Umbilical cord (tissue), 2 donors: ENCODE measurements around the genes EXOG and TTC21A.

- RAMPAGE, long total RNA = no peak
These were observed 124.9 kb upstream of the CTDSPL start for GRCh38 chr3:37736498-37737446.

GRCh38 chr3:37771376-37771901 lies 90.2 kb upstream of the CTDSPL start:
- RAMPAGE, long total RNA = no peak

DNA sequence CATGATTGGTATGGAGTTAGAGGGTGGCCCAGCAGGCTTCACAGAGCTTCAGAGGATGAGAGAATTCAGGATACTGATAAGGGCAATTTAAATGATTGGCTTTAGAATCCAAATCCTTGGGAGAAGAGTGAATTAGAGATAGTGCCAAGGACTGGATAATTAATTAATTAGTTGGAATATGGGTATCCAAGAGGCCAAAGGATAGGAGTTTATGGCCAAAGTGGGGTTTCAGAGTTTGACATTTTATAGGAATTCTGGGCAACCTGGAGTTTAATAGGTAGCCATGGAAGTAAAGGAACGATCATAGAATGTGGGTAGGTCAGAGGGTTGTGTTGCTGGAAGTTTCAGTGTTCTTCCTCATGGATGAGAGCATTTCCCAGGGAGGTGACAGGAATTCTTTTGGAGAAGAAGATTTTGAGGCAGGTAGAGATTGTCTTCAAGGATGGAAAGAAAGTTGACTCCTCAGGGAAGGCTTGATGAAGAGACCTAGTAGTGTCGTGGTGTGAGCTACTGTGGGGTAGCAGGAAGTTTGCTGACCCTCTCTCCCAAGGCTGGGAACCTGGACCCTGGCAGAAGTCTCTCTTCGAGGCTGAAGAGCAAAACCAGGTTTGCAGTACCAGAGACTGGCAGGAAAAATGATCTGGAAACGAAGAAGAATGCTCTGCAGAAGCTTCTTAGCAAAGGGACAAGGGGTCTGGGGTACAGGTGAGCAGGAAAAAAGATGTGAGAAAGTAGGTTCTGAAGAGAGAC lies 23.5 kb downstream of the CTDSPL start:
- RAMPAGE, long total RNA = no peak

DNA sequence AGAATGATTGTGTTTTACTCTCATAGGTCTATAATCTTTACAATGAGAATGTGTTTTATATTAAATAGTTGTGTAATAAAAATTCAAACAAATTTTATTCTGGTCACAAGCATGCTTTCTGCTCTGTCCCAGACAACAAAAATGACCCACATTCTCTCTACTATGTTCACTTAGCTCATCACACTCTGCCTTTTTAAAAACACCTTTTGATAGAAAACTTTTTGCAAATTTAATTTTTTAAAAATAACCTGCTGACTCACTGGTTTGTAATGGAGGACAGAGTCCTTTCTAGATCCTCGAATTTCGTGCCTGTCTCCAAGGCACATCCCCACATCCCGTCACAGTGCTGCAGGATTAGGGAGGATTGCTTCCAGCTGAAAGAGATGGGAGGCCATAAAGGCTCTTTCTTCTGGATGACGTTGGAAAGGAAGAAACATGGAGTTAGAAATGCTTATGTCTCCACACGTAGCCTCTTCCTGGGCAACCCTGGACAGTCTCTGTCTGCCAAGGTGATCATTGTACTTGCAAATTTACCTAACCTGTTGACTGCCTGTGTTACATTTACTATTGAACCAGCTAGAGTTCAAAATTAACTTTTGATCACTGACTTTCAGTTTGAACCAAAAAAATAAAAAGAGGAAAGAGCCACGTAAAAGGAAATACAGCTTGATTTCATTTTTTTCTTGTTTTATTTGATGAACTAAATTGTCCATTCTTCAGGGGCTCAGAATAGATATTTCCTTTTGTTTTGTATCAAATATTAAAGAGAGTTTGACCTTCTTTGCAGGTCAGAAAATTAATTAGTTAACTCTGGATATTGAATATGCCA lies 27.6 kb upstream of the VILL start:
- RAMPAGE, long total RNA = no peak

GRCh38 chr3:37993341-37993762 lies 2.8 kb downstream of the VILL start:
- RAMPAGE, long total RNA = no peak

DNA sequence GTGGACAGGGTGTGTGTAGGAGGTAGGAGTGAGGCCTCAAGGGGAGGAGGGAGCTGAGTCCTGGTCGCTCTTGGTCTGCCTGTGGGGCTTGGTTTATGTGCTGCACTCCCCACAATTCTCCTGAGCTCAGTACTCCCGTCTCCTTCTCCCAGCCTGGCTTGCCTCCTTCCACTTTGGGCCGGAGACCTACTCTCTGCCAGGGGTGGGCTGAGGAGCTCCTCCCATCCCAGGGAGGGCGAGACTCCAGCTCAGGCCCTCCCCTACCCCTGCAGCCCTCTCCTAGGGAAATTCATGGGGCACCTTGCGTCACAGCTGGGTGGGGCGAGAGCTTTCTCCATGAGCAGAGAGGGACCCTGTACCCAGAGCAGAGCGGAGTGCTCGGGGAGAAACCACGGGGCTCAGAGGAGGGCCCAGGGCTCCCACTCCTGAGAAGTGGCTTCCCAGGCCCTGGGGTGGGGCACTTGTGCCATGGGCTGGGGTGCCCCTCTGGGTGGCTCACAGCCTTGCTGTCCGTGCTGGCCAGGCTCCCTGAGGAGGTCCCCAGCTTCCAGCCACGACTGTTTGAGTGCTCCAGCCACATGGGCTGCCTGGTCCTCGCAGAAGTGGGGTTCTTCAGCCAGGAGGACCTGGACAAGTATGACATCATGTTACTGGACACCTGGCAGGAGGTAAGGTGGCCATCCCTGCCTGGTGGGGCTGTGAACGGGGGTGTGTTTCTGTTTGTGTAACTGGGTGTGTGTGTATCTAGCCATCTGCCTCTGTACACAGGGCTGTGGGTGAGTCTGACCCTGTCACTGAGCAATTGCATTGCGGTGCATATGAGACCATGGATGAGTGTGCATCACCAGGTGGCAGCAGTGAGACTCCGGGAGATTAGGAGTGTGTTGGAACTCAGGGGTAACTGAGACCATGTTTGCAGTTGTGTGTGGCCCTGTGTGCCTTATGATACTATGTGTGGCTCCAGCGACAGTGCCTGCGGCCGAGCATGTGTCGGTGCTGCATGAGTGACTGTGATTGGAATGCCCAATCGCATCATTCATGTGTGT lies 13.5 kb downstream of the VILL start:
- RAMPAGE, long total RNA = no peak

- RAMPAGE, long total RNA = no peak
These were observed 1.3 kb downstream of the PLCD1 start for GRCh38 chr3:38027981-38028703.

DNA sequence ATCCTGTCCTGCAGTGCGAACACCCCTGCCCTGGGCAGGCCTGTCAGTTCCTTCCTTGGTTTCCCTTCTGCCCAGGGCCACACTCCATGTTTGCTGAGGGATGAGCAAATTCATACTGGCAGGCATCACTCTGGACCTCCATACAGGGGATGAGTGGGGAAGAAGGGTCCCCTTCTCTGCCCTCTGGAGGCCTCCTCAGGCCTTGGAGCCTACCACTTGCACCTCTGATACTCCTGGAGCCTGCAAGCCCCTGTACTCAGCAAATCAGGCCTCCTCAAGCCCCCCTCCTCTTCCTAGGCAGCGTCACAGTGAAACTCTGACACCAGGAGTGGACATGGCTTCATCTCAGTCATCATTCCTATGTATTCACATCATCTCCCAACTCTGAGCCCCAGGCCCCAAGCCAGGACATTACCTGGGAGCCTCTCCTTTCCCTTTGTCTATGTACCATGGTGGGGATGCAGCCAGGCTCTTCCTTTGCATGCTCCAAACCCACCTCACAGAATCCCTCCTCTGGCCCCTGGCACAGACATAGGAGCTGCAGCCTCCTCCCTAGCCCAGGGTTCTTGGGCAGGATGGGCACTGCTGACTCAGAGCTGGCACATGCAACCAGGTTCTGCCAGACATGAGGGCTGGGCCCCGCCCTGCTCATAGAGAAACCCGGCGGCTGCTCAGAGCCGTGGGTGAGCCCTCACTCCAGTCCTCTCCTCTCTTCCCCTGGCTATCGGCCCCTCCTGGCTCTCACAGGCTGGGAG lies 1.6 kb upstream of the PLCD1 start:
- RAMPAGE, long total RNA = no peak

- RAMPAGE, long total RNA = no peak
These were observed 21.9 kb downstream of the ACAA1 start for GRCh38 chr3:38114829-38115534.

DNA sequence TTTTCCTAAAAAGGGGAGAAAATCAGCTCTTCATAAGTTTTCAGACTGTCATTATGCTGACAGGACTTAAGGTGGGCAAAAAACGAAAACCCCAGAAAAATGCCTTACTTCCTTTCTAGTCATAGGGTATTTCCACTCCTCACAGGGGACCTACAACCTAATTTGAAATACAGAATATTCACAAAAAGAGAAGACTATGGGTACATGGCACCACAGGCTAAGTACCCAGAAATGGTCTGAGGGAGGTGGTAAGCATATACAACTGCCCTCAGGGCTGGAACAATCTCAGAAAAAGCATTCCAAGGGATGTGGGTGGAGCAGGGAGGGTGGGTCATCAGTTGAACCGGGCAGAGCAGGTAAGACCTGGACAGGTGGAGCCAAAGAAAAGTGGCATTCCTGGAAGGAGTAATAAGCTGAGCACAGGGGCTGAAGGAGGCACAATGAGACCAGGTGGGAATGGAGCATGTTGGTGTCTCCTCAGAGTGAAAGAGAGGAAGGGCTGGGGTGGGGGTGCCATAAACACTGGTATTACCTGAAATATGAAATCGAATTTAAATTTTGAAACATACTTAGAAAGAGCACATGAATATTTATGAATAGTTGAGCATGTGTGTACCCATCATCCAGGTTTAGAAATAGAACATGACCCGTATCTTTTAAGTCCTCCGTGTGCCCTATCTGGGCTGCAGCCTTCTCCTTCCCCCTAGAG lies 10.5 kb upstream of the OXSR1 start:
- RAMPAGE, long total RNA = no peak

DNA sequence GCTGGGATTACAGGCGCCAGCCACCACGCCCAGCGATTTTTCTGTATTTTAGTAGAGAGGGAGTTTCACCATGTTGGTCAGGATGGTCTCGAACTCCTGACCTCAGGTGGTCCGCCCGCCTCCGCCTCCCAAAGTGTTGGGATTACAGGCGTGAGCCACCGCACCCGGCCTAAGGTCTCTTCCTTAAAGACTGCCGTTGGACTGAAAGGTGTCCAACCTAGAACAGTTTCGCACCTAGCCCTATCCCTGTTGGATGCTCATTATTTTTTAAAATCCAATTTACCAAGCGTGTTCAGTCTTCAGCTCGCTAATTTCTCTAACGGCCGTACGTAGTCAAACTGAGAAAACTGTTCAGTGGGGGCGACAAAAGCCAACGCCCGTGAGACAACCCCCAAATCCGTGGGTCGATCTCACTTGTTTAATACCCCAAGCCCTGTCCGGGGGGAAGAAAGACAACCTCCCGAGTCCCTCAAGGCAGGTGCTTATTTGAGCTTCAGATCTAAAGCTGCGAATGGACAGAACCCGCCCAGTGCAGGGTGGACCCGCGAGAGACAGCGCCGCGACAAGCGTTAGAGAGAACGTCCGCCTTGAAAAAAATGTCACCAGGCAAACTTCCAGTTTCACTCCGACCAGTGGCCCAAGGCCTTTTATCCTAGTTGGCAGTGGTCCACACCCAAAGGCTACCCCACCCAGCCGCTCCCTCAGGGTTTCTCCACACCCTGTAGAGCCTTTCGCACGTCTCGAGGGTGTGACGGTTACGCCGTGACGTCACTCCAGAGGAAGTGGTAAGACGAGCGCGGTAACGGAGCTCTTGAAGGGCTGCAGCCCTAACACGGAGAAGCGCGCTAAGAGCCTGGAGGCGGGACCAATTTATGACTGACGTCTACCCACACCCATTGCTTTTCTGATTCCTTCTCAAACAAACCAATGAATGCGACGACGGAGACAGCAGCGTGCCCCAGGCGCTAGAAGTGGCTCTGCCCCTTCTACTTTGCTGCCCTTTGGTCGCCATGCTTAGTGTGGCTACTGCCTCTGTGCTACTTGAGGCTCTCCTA lies 734 bp upstream of the OXSR1 start:
- RAMPAGE, long total RNA = no peak

- RAMPAGE, long total RNA = no peak
These were observed 44.3 kb upstream of the SLC22A13 start for GRCh38 chr3:38221173-38221853.

DNA sequence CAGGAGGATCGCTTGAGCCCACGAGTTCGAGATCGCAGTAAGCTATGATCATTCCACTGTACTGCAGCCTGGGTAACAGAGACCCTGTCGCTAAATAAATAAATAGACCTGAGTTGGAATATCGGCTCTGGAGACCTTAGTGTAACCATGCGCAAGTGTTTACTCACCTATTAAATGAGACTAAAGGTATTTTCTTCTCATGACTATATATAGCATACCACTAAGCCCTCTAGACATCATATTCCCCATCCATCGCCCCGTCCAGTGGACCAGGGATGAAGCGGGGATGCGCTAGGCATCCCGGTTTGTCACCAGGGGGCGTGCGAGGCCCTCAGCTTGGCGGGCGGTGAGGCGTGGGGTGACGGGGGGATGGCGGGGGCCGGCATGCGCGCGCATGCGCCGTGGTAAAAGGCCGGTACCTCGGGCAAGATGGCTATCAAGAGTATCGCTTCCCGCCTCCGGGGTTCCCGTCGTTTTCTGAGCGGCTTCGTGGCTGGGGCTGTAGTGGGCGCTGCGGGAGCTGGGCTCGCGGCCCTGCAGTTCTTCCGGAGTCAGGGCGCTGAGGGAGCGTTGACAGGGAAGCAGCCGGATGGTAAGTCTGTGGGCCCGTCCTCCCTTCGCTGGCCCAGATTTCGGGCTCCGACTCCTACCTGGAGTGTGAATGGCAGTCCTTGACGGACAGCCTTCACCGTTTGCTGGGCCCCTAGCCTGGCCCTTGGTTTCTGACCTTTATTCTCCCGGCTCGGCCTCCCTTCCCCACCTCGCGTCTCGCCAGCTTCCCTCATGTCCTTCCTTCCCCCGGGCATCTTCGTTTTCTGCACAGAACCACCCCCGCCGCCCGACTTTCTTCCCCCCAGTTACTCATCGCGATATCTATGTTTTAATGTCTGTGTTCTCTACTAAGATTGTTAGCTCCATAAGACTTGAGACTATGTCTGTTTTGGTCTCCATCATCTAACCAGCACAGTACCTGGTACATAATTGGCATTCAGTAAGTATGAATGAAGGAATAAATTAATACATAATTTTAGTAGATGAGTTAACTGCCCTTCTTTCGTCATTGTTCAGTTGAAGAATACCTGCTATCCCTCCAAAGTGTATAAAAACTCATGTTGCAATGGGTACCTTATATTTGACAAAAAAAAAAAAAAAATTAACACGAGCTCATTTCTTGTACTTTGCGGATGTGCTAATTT lies at the start of gene EXOG:
Gene EXOG, plus strand, starts transcription at position 402 of the 1,196 bp plus-strand sequence.
- RAMPAGE, long total RNA = start-site peak on the plus strand centred at position 553 of the sequence, 48 bp wide, 11 and 18 reads in 2 replicates

DNA sequence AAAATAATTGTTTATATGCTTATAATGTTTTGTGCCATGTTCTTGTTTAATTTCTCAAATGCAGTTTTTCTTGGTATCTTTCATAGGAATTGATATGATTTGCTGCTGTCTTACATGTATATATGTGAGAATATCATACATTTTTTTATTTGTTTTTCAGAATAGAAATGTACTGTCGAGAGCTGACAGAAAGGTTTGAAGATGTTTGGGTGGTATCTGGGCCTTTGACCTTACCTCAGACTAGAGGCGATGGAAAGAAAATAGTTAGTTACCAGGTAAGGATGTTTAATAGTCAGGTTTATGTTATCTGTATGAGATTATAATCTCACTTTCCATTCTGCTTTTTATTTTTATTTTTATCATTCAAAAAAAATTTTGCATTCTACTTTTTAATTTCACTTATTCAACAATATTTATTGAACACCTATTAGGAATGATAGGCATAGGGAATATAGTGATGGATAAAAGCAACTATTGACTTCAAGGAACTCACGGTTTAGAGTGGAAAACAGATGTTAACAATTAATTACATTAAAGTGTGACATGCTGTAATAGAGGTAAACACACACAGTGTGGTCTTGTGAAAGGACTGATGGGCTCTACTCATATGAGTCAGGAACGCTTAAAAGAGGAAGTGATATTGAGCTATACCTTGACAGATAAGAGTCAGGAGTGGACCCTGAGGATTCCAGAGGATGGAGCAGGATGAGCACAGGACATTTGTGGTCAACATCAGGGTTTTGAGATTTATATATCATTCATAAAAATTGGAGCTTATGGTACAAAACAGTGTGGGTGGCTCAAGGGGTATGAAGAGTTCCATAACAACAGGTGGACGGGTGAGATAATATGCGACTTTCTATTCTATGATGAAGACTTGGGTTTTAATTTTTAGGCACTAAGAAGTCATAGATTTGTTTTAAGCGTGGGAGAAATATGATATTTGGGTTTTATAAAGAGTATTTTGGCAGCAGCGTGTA lies 10.8 kb downstream of the EXOG start:
- RAMPAGE, long total RNA = no peak

DNA sequence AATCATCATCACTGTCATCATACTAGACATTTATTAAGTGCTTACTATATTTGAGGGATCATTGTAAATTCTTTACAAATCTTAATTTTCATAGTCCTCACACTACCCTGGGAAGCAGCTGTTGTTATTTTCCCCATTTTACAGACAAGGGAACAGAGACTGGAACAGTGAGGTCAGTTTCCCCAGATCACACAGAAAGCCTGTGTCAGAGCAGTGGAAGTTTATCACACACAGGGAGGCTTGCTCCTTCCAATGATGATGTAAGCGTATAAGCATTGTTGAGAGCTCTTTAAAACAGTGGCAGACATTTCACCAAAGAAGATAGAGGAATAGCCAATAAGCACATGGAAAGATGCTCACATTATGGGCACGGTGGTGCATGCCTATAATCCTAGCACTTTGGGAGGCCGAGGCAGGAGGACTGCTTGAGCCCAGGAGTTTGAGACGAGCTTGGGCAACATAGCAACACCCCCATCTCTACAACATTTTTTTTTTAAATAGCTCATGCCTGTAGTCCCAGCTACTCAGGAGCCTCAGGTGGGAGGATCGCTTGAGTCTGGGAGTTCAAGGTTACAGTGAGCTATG lies 43.6 kb downstream of the EXOG start:
- RAMPAGE, long total RNA = no peak

DNA sequence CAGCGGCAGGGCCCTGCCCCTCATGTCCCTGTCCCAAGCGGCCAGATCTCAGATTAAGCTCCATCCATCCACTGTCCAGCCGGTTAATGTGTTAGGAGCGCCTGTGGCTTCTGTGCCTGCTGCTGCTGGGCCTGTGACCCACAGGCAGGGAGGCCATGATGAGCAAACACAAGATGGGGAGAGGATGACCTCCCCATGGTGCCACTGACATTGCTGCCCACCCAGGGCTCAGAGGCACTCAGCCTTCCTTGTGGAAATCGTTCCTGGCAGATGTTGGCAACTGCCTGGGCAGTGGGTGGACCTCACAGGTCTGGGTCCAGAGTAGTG lies 38.6 kb downstream of the SCN5A start:
- RAMPAGE, long total RNA = no peak

DNA sequence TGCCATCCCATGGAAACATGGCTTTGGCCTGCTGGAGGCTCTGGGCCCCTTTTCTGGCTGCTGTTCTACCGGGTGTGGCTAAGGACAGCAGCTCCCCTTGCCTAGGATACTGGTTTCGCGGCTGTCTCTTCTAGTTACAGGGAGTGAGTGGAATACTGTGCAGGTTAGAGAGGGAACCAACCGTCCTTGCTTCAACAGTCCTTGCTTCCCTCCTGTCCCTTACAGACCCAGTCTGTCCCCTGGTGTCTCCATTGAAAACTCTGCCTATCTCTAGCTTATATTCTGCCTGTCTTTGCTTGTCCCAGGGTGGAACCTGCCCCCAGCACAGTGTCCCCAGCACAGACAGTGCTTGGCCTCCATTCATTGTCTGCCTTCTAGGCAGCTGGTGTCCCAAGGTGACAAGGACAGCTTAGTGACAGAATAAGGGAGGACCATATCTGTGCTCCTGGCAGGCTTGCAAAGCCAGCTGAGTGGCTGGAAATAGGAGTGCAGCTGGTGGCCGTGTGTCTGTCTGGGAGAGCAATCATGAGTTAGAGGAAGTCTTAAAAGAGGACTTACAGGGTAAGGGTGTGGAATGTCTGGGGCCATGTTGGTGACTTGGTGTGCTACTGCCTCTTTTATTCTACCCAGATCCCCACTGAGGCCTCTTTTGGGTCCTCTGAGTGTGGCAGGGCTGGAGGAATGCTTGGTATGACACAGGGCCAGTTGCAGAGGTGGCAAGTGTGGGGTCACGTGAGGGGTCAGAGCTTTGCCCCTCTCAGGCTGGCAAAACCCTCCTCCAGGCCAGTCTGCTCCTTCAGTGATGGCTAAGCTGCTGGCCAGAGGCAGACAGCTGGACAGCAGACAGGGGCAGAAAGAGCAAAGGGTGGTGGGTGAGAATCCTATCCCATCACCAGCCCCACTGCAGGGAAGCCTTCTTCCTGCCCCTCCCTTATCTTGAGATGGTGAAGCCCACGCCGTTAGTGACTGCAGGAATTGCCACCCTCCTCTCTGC lies 33.3 kb downstream of the SCN5A start:
- RAMPAGE, long total RNA = no peak

DNA sequence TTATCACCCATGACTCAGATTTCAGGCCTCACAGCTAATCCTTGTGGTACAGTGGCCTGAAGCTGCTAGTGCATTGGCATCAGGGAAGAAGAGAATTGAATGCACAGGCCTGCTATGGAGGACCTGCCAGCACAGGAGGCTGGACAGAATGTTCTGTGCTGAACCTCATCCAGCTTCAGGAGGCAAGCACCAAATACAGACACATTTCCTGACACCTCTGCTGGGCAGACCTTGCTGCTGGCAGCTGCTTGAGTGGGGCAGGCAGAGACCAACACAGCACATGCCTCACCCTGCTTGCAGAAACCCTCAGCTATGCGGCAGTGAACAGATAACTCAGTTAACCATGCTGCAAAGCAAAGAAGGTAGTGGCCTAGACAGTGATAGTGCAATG lies 68.0 kb upstream of the SCN5A start:
- RAMPAGE, long total RNA = no peak

DNA sequence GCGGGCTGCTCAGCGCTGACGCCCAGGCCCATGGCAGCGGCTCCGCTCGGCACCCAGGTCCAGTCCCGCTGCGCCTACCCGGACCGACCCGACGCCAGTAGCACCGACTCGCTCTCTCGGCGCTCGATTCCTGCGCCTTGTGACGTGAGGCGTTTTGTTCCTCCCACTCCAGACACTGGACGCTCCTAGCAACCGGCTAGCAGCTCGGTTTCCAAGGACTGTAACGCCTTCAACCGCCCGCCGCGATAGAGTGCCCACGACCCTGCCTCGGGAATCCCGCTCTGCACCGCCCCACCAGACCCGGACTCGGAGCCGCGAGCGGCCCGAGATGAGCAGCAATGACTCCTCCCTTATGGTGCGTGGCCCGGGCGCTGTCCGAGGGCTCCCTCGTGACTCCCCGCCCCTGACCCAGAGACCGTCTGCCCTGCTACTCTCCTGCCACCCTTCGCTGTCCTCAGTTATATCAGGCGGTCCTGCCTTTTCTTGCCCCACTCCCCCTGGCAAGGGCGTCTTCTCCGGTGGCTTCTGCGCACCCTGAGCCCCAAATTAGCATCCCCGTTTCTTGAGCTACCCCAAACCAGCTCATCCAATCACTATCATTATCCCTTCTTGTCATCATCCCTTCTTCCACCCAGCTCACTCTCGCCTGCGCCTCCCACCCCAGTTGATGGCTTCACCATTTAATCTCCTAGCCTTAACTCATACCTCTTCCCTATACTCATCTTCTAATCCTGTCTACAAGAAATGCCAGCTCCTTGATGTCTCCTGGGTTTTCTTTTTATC lies at the start of gene TTC21A:
Gene TTC21A, plus strand, starts transcription at position 171 of the 783 bp plus-strand sequence.
- RAMPAGE, long total RNA = no peak

DNA sequence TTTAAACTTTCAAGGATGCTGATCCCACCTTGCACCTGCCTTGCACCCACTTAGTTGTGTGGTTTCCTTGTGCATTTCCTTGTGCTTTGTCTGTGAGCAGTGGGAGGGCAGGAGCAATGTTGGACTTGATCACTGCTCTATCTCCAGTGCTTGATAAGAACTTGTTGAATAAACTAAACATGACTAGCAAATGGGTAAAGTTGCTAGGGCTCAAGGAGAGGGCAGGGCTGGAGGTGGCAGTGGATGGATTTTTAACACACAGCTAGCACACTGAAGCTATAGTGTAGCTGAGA lies 2.2 kb upstream of the CSRNP1 start:
- RAMPAGE, long total RNA = no peak